Glomerular endothelial cell (primary cell): ENCODE measurements around a stretch of chr1.

DNA sequence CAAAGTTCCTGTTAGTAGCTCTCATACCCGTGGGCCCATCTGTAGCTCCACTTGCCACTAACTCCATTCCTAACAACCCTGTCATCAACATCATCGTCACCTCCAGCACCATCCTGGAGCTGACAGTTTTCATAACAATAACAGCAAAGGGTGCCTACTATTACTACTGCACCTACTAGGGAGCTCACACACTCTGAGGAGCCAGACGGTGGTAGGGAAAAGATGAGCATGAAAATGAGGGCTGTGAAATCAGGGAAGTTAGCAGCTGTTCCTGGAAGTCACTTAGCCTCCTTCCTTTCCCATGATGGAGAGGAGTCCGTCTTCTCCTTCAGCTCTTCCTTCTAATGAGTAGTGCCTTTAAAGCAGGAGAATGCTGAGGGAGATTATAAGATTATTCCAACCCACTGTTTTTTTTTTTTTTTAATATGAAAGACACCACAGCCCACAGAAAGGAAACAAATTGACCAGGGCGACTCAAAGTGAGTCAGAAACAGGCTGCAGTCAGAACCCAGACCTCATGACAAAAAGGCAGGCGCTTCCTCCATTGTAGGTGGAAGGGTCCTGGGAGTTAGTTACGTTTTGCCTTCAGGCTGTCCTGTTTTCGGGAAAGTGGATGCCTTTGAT lies 21.2 kb downstream of the PLXNA2 start:
- RAMPAGE, long total RNA = no peak

DNA sequence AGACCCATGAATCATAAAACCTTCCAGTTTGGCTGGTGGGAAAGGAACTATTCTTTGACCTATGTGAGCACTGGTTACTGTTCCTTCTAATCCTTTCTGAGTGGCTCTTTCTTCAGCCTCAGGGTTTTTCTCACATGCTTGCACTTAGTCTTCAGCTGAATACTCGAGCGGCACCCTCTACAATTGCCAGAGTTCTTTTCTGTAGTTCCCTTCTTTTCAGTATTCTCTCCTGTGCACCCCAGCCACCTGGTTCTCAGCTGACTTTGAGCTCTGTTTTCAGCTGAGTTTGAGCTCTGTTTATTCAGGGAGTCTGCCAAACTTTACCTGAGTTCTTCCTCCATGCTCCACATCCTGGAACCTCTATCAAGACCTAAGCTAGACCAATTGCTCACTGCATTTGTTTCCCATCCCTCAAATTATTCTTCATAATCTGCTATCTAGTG lies 253.9 kb upstream of the PLXNA2 start:
- RAMPAGE, long total RNA = no peak

DNA sequence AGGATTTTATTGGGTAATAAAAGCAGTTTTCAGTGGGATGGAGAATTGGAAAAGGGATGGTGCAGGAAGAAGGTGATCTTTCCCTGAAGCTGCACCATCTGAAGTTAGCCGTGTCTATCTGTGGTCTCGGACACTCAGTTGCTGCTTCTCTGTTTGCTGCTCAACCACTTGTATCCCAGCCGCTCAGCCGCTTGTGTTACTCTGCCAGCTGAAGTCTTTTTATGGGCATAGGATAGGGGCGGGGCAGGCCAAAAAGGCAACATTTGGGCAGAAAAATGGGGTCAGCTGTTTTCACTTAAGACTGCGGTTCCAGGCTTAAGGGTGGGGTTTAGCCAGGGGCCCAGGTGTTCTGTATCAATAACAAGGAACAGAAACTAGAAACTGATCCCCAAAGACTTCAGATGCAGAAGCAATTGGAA lies 450.4 kb upstream of the CAMK1G start:
- RAMPAGE, long total RNA = no peak

DNA sequence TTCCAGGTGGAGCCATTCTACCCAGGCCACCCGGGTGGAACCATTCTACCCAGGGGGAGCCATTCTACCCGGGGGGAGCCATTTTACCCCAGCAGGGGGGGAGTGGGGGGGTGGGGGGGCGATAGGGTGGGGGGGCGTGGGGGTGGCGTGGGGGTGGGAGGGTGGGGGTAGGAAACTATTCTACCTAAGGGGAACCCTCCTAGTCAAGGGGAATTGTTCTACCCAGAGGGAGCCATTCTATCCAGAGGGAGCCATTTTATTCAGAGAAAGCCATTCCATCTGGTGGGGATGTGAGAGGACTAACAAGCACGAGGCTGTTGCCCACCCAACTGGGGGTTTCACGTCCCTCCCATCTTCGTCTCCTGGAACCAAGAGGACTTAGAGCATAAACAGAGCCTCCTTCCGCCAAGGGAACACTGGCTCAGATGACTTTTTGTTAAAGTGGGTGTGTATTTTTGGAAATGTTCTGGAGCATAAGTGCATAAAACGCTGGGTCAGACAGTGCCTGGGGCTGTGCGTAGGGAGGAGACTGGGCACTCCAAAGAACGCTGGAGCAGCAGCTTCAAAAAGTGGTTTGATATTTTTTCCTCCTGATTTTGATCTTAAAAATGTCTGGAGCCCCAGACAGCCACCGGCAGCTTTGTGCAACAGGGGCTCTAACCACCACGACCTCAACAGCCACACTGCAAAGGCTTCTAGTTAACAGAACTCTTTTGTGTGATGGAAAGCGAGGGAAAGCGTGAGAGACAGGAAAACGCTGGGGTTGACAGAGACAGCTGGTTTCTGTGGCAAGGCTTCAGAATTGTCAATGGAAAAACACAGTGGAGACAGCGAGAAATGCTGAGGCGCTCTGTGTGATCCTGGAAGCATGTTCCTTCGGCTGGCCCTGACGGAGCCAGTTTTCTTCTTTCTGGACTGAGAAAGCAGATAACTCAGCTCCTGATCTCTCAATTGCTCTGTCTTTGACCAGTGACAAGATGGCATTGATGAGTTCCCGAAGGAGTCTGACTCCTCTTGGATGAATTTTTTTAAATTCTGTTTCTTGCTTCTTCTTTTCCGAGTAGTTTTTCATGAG lies 363.6 kb upstream of the CAMK1G start:
- RAMPAGE, long total RNA = no peak

DNA sequence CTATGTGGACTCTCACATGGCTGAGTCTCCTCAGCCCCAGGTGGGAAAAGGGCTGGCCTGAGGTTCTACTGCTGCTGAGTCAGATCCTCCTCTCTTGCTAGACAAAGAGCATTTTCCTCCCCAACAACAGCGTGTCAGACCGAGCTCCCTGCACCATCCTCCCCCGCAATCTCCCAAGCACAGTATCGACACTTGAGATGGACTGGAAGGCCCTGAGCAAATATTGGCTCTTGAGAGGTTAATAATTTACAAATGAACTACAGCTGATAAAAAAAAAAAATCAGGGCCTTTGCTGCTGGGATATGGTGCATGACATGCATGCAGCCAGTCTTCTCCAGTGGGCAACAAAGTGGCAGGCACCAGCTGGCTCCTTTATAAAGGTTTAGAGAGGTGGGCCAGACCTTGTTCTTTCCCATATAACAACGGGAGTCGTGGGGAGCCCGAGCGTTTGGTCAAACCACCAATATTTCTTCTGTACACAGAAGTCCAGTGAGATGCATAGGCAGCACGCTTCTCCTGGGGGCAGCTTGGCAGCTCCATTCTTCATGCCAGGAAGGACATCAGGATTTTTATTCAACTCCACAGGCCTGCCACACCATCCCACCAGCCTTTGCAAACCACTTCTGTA lies 55.4 kb upstream of the CAMK1G start:
- RAMPAGE, long total RNA = no peak

DNA sequence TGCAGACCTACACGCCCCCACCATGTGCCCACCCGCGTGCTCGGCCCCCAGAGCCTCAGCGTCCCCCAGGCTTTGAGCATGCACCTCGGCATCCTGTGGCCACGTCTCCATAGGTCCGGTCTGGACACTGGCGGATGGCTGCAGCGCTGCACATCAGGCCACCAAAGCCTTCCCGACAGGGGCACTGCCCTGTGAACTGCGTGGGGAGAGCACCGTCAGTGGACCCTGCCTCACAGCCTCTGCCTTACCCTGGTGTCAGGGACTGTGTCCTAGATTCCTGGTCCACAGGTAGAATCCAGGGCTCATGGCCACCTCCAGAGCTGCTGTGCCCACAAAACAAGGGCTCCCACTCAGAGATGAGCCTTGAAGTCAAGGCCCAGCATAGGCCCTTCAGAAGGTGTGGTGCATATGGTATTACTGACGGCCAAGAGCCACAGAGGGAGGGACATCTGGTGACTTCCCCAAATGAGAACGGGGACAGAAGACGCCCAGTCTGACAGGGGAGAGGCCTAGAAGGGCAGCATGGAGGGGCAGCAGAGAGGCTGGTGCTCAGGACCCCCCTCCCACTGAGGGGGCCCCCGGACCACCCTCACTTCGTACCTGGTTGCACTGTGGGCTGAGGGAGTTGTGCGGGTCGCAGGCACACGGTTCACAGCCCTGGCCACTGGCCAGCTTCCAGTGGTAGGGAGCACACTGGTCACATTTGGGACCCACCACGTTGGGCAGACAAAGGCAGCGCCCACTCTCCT lies 25.3 kb downstream of the LAMB3 start:
- RAMPAGE, long total RNA = no peak

- RAMPAGE, long total RNA = no peak
Measured at GRCh38 chr1:209627993-209628430, 24.2 kb downstream of the LAMB3 start.

DNA sequence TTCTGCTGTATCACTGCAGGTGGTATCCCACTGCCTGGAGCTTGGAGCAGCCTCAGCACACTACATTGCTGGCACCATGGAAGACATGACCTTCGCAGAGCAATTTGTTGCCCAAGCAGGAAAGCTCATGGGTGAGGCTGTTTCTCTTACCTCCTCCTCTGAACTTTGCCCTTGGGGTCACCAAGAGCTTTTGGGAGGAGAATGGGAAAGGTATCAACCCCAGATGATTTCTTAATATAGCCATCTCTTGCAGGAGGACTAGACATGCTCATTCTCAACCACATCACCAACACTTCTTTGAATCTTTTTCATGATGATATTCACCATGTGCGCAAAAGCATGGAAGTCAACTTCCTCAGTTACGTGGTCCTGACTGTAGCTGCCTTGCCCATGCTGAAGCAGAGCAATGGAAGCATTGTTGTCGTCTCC lies 2.1 kb downstream of the HSD11B1 start:
- RAMPAGE, long total RNA = no peak

- RAMPAGE, long total RNA = no peak
Measured at GRCh38 chr1:209768089-209768873, 12.4 kb downstream of the TRAF3IP3 start.

- RAMPAGE, long total RNA = no peak
Measured at GRCh38 chr1:209801798-209802633, 3.9 kb downstream of the IRF6 start.

GRCh38 chr1:209875410-209876021 lies 47.7 kb downstream of the UTP25 start:
- RAMPAGE, long total RNA = no peak

- RAMPAGE, long total RNA = start-site peak on the minus strand at chr1:210233794-210233927, 677 and 551 reads in 2 replicates
Measured at GRCh38 chr1:210233359-210234011, 889 bp downstream of the SERTAD4 start.

GRCh38 chr1:210234012-210234651 lies 1.5 kb downstream of the SERTAD4 start:
- RAMPAGE, long total RNA = no peak

DNA sequence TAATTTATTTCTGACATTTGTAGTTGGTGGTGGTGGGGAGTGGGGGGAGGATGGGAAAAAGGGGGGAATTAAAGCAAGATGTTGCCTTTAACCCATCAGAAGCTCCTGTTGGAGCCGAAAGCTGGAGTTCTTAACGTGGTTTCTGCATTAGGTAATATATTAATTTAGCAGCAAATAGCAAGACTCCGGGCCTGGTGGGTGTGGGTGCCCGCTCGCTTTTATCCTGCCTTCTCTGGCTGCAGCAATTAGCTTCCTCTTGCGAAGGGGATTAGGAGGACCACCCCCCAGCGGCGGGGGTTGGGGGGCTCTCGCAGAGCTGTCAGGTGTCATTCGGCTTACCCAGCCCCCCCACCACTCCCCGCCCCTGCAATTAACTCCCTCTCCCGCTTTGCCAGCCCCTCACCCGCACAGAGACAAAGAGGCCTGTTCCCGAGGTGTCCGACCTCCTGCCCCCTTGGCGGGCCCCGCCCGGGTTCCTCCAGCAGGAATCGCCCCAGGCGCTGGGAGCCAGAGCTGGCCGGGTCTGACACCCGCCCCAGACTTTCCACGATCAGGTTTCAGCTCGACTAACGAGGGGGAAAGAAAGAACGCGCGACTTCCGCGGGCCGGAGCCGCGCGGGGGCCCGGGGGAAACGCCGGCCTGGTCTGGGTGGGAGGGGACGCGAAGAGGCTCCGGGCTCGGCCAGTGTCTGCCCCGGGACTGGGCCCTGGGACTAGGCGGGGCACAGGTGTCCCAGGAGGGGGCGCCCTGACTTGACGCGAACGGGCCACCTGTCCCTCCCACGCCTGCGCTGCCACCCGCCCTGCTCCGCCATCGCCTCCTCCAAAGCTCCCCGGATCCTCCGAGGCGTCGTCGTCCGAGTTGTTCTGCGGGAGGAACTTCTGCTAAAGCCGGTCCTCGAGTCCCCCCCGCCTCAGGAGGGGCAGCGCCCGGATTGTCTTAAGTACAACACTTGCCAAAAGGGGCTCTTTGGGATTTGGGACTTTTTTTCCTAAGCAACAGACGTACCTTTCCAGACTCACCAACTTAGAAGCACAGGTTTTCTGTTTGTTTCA lies 36.4 kb upstream of the HHAT start:
- RAMPAGE, long total RNA = no peak

DNA sequence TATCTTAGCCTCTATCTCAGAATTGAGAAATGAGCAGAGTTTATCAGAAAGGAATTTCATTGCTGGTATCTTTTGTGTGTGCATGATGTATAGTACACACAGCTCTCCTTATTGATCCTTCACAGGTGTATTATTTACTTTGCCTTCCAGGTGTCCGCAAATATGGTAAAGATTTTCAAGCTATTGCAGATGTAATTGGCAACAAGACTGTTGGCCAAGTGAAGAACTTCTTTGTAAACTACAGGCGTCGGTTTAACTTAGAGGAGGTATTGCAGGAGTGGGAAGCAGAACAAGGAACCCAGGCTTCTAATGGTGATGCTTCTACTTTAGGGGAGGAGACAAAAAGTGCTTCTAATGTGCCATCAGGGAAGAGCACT lies 14.1 kb upstream of the TRAF5 start:
- RAMPAGE, long total RNA = no peak

DNA sequence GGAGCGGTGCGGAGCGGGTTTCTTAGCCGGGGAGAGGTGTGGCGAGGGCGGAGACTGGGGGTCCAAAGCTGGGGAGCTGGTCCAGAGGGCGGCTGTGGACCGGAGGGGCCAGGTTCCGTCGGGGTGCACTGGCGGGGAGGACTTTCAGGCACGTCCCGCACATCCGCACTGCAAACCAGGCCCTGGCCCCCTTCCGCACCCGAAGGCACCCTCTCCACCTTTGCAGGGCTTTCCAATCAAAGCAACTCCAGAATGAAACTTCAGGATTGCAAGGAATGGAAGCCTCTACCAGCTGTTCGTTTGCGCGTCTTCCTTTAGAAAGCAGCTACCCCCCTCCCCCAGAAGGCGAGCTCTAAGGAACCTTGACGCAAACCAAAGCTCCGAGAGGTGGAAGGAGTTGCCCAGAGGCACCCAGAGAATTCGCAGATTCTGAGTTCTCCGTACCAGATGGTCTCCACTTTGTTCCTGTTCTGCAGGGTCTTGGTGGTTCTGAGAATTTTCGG lies 547 bp downstream of the TRAF5 start:
- RAMPAGE, long total RNA = no peak

GRCh38 chr1:211345675-211346099 lies 19.1 kb downstream of the TRAF5 start:
- RAMPAGE, long total RNA = no peak

GRCh38 chr1:211485223-211485541 lies 6.8 kb downstream of the RD3 start:
- RAMPAGE, long total RNA = no peak

DNA sequence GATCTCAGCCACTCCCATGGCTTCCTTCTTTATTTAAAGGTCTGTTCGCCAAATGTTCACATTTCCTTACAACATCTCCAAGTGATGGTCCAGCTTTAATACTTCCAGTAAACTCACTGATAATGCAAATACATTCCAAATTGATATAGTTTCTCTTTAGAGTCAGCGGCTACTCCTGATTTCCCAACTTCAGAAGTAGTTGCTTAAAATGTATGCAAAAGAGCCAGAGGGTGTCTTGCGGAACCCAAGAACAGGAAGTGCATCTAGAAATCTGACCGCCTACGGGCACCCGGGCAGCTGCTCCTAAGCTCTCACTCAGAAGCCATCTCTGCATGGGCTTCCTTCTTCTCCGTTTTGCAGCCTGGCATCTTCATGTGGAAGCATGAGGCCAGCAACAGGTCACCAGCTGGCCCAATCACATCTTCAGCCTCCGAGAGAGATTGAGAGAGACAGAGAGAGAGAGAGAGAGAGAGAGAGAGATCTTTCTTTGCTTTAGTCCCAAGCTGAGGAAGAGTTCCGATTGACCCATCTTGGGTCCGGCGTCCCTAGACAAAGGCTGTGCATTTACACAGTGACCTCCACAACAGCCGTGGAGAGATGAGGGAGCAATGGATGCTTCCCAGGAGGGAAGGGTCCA lies 28.0 kb upstream of the SLC30A1 start:
- RAMPAGE, long total RNA = no peak

DNA sequence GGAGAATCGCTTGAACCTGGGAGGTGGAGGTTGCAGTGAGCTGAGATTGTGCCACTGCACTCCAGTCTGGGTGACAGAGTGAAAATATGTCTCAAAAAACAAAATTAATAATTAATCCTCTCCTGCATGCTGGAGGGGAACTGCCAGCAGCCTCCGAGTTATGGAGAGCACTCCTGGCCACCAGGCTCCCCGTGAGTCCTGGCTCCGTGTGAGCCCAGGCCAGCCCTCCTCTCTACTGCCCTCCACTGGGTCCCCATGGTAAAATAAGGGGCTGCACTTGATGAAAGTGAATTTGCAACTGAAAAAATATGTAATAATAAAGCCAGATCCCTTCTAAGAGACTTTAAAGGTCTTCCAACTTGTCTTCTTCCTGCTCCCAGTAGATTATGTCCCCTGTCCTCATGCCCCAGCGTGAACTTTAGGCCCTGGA lies 26.4 kb downstream of the NEK2 start:
- RAMPAGE, long total RNA = no peak